ENCODE measurements around the genes COMMD1, TMEM17 and WDPCP.

- PRO-cap, result no peak
Measured at GRCh38 chr2:61041237-61041855, 23.3 kb upstream of the PUS10 start.

DNA sequence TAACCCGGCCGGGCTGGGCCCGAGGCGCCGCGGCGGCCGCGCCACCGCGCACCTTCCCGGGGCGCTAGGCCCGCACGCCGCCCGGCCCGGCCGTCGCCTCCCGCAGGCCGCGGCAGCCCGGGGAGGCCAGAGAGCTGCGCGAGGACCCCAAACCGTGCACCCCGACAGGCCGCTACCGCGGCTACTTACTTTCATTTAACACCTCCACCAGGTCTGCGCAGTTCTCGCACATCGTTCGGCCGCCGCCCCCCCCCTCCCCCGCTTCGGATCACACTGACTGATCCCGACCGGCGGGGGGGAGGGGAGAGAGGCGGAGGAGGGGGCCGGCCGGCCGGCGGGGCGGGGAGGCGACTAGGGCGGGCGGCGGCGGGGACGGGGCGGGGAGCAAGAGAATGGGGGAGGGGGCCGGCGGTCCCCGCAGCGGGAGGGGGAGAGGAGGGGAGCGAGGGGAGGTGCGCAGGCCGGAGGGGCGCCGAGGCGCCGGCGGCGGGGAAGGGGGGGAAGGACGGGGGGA, 369 bp downstream of the USP34 start:
- PRO-cap, result bidirectional peak, plus-strand start at position 411 of the sequence, minus-strand start at position 255 of the sequence

DNA sequence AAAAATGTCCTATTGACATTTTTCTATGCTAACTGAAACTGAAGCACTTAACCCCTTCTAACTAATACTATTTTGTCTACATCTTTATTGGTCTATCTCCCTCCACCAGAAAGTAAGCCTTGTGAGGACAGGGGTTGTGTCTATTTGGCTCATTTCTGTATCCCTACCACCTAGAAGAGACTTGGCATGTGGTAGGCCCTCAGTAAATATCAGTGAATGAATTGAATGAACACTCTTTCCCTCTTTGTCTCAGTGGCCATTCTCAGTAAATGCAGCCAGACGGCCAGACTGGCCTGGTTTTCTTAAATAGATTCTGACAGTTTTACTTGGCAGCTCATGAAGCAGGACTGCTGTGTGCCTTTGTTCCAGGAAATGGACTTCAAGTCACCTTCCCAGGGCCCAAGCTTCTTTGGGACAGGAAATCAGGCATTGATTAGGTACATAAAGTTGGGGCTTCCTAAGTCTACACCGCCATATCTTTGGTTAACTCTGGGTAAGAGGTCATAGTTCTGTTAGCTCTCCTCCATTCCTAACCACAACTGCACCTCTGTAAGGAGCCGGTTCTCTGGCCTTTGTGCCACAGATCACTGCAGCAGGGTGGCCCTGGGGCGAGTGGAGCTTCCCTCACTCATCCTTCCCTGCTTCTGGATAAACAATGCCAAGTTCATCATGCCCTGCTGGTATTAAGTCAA, 122.3 kb upstream of the XPO1 start:
- PRO-cap, result no peak

DNA sequence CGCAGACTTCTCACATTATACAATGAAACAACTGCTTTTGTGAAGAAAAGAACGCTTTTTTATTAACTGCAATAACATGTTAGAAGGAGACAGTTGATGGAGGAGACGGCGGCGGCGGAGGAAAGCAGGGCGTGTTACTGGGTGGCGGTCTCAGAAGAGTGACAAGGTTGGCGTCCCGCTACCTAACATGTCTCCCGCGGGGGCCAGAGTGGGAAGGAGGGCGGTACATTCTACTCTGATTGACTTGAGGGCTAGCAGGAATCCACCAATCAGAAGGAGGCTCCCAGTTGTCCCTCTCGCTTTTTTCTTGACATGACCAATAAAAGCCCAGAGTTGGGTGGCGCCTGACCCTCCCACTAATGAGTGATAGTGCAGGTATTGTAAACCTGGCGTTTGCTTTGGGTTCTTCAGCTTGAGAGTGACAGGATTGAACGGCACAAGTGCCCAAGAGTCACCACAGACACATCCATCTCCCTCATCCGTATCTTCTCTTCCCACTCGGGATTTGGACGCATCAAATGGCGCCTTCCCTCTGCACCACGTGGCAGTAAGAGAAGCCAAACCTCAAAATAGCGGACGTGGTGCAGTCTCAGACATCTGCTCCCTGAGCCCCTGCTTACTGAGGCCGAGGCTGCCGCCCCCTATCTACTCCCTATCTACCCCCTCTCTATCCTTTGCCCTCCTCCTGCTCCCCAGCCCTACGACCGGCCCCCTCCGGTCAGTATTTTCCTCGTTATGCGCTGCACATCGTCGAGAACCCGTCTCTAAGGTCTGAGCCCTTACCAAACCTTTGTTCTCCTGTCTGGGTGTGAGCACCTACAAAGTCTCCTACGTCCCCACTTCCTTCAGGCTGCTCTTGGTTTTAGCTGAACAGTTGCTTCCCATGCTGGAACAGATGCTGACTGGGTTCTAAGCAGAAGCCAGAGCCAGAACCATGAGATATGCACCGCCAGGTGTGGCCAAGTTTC, 760 bp upstream of the FAM161A start:
- PRO-cap, result bidirectional peak, plus-strand start at position 330 of the sequence, minus-strand start at position 189 of the sequence

GRCh38 chr2:61905158-61906354, at the start of gene COMMD1:
TSS of gene COMMD1 (plus strand) at chr2:61905674.
- PRO-cap, result unidirectional peak, plus-strand start at chr2:61905674

- PRO-cap, result no peak
Measured at GRCh38 chr2:62195119-62195582, 764 bp upstream of the B3GNT2 start.

GRCh38 chr2:62216765-62217123, 20.8 kb downstream of the B3GNT2 start:
- PRO-cap, result no peak

- PRO-cap, result no peak
Measured at GRCh38 chr2:62292174-62292701, 96.3 kb downstream of the B3GNT2 start.

- PRO-cap, result no peak
Measured at GRCh38 chr2:62309786-62310270, 113.9 kb downstream of the B3GNT2 start.

DNA sequence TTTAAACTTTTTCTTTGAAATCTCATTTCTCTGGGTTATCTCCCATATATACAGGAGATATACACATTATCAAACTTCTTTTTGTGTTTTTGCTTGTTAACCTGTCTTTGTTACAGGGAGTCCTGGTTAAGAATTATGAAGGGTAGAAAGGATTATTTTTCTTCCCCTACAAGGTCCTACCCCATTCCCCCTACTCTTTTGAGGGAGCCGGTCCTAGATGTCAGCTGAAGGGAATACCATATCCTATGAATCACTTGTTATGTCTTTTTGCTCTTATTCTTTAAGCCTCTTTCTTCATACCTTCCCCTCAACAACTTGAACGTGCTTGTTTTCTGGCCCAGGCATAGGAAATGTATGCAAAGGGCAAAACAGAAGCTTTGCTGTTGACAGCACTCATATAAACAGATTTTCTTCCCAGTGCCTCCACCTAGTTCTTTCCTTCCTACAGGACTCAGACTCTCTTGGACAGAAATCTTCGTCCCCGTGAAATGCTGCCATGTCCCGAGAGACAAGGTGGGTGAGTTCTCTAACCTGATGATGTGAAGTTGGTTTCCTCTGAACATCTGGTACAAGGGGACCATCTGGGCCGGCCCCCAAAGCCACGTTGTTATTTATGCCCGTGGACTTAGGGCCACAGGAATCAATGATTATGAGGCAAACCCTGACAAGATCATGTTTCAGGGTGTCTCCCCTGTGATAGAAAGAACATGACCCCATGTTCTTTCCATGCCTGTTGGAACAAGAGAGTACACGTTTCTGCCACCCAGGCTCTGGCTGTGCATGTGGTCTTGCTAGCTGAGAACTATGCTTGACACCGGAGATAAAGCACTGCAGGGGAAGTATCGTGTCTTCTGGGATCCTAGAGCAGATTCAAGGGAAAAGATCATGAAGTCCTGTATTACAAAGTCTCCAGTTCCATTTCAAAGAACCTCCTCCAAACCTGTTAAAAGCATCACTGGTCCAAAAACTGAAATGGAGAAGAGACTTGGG, 64.4 kb downstream of the TMEM17 start:
- PRO-cap, result no peak

DNA sequence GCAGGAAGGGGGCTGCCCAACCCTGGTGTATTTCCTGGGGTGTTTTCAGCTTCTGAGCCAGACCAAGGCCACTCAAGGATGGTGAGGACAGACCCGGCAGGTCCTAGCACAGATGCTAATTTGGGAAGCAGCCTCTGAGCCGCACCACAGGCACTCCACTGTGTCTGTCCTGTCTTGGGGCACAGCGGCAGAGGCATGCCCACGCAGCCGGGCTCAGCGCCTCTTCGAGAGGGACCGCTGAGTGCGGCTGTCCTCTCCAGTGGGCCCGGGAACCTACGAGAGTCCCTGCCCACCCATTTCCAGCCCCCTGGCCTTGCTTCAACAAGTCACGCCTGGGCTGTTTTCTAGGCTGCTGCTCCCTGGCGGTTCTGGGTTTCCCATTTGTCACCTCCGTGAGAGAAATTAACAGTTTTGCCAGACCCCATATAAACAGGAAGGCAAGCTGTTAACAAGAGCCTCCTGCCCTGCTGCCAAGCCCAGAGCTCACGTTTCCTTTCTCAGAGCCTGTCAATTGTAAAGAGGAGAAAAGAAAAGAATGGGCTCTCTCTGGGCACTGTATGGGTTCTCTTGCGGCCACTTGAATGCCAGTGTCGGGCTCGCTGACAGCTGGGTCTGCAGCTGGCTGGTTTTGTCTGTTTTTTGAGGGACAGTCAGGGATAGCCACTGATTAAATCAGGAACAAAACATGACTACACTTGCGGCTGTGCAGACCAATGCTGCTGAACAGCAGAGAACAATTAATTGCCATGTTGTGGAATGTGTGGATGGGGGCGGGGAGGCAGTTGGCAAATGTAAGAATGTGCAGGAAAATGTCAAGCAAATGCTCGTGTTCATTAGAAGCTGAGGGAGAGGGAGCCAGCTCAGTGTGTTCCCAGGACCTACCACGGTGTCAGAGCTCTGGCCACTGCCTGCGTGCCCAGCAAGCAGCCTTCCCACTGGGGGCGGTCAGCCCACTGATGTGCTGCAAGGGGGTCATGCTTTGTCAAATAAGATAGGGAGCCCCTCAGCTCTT, 30.6 kb downstream of the TMEM17 start:
- PRO-cap, result no peak

- PRO-cap, result no peak
Measured at GRCh38 chr2:62485608-62486369, 20.2 kb downstream of the TMEM17 start.

DNA sequence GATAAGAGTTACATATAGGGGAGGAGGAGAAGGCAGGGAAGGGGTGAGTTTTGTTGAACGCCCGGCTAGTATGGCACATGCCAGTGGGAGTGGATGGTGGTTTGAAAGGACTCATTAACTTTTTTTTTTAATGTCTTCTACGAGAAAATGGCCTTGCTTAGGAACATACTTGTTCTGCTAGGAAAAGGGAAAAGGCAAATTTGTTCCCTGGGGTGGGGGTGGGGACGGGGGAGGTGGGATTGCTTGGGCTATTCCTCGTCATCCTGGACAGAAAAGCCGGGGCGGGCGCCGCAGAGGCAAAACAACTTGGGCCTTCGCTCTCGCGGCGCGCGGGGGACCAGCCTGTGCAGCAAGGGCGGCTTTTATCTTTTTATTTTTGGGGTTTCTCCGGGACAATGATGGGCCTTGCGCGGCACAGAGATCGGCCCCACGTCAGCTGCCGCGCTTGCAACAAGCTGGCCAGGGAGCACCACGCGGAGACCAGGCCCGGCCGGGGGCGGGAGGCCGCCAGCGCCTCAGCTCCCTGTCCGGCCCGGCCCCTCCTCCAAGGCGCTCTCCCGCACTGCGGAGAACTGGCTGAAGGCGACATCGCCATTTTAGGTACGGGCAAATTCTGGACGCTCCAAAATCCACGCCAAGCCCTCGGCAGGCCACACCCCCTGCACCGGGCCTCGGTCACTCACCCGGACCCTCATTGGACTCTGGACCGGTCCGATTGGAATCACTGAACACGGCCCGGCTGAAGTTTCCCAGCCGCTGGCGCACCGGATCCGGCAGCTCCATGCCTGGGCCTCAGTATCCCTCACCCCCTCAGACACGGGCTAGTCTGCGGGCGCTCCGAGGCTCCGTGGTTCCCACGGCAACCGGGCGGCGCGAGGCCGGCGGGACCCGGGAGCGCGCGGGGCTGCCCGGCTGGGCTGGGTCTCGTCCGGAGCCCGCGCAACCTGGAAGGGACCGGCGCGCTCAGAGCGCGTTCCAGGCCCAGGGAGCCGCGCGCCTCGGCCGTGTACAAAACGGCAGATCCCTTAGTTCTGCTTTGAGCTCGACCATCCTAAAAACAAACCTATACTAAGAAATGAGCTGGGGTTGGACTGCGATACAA, at the start of gene TMEM17:
Gene TMEM17, minus strand, starts transcription at position 849 of the 1,102 bp plus-strand sequence.
- PRO-cap, result bidirectional peak, plus-strand start at position 702 of the sequence, minus-strand start at position 556 of the sequence; bidirectional peak, plus-strand start at position 966 of the sequence, minus-strand start at position 812 of the sequence

DNA sequence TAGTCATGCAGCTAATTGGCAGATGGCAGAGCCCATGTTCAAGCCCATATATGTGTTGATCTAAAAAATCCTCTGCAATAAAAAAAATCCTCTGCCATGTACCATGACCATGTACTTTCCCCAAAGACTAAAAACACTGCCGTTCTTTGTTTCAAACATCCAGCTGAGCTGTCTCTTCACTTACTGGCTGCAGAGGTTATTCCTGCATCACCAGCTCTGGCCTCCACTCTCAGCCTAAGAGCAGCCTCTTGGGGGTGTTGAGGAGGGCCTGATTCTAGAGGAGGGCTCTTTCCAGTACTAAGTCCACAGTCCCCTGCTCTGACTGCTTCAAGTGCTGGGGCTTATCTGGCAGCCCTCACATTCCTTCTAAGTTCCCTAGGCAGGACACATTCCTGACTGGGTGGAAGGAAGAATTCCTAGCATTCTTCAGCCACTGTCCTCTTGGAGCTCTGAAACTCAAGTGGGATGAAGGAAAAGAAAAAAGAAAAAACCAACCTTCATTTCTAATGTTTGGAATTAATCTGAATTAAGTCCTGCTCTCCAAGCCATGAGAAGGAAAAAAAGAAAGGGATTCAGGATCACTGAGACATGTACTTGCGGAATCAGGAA, 32.9 kb upstream of the EHBP1 start:
- PRO-cap, result no peak

DNA sequence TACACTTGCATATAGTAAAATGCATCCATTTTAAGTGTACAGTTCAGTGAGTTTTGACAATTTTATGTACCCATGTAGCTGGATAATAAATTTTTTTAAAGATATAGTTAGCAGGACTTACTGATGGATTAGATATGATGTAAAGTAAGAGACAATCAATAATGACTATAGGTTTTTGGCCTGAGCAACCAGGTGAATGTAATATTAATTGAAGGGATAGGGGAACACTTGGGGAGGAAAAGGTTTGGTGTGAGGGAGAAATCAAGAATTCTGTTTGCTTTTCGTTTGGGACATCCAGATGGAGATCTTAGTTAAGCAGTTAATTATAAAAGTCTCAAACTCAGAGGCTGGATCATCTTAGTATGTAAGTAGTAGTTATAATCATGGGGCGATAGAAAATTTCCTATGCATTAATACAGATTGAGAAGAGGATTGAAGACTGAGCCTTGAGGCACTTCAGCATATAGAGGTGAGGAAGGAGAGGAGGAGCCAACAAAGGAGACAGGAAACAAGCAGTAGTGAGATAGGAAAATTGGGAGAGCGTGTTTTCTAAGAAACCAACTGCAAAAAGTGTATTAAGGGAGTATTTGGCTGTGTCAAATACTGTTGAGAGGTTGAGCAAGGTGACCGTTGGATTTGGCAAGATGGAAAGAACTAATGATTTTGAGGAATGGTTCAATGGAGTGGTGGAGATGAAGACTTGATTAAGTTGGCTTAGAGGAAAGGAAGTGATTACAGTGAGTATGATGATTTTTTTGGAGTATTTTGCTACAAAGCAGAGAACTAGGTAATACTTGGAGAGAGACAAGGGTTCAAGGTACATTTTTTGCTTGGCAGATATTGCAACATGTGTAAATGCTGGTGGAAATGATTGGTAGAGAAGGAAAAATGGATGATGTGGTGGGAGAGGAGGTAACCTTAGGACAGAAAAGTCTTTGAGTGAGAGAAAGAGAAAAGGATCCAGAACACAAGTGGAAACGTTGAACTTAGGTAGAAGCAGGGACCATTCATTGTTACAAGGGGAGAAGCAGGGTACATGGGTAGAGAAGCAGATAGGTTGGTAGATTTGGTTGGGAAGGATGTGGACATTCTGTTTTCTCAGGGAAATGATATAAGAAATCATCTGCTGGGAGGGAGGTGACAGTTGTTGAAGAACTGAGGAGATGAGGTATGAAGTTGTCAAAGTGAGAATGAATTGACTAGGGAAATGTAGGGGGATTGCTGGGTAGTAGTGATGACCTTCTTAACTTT, 6.1 kb downstream of the EHBP1 start:
- PRO-cap, result no peak

DNA sequence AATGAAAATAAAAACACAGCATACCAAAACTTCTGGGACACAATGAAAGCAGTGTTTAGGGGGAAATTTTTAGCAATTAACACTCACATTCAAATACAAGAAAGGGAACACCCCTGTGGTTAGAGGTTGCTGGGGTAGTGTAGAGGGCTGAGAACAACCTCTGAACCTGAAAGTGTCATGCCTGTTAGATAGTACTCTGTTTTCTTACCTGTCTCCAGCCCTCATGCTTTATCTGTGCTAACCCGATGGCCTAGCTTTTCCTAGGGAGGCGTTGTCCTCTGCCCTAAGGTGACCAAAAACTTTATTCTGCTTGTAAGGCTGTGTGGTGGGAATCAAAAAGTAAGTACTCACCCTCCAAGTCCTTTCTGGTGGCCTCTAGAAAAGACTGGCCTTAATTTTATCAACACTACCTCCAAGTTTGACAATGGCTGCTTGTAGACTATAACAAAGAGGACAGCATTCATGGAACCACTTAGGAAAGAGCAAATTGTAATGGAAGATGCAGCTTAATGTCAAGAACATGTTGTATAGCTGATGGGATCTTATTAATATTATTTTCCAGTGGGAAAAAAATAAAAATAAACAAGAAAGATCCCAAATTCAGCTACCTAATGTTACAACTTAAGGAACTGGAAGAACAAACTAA, 122.5 kb upstream of the OTX1 start:
- PRO-cap, result no peak

GRCh38 chr2:63048042-63049286, 2.2 kb upstream of the OTX1 start:
- PRO-cap, result no peak

GRCh38 chr2:63587802-63588881, at the start of gene WDPCP:
TSS of gene WDPCP (minus strand) at chr2:63588477.
- PRO-cap, result bidirectional peak, plus-strand start at chr2:63588573, minus-strand start at chr2:63588494; bidirectional peak, plus-strand start at chr2:63588963, minus-strand start at chr2:63588733

DNA sequence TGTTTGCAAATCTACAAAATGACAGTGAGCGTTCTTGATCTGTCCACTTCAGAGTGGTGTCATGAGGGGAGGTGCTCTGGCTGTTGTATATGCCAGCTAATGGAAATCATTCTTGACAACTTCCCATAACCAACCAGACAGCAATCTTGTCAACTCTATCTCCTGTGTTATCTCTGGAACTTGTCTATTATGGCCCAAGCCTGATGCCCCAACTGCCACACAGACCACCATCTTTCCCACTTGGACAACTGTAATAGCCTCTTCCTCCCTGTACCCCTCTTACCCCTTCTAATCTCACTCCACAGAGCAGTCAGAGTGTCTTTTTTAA, 120.5 kb upstream of the UGP2 start:
- PRO-cap, result no peak

GRCh38 chr2:63827695-63828083, 14.0 kb upstream of the UGP2 start:
- PRO-cap, result no peak

Data from ureter (tissue), 1 donor.